M059J (cell line): ENCODE results near the genes INKA1 and TUSC2.

GRCh38 chr3:49688516-49689049, 691 bp downstream of the MST1 start:
- RAMPAGE, long total RNA, result no peak

GRCh38 chr3:49724626-49724964, 844 bp upstream of the GMPPB start:
- RAMPAGE, long total RNA, result no peak

GRCh38 chr3:49802942-49803878, at the start of gene INKA1:
Gene INKA1 (plus strand): TSS chr3:49803261.
- RAMPAGE, long total RNA, result no peak

GRCh38 chr3:49812242-49813036, 1.3 kb downstream of the UBA7 start:
- RAMPAGE, long total RNA, result no peak

- RAMPAGE, long total RNA, result no peak
Observed at GRCh38 chr3:49902959-49903689, 549 bp downstream of the MST1R start.

GRCh38 chr3:49905964-49906614, 2.4 kb upstream of the MST1R start:
- RAMPAGE, long total RNA, result no peak

DNA sequence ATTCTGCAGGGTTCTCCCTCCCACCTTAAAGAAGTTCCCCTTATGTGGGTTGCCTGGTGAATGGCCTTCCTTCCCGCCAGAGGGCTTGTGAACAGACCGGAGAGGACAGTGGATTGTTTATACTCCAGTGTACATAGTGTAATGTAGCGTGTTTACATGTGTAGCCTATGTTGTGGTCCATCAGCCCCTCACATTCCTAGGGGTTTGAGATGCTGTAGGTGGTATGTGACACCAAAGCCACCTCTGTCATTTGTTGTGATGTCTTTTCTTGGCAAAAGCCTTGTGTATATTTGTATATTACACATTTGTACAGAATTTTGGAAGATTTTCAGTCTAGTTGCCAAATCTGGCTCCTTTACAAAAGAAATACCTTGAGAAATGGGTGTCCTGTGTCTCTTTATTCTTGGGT, 29.9 kb downstream of the RBM5 start:
- RAMPAGE, long total RNA, result no peak

- RAMPAGE, long total RNA, result no peak
Observed at GRCh38 chr3:50121980-50122645, 33.0 kb upstream of the SEMA3F start.

DNA sequence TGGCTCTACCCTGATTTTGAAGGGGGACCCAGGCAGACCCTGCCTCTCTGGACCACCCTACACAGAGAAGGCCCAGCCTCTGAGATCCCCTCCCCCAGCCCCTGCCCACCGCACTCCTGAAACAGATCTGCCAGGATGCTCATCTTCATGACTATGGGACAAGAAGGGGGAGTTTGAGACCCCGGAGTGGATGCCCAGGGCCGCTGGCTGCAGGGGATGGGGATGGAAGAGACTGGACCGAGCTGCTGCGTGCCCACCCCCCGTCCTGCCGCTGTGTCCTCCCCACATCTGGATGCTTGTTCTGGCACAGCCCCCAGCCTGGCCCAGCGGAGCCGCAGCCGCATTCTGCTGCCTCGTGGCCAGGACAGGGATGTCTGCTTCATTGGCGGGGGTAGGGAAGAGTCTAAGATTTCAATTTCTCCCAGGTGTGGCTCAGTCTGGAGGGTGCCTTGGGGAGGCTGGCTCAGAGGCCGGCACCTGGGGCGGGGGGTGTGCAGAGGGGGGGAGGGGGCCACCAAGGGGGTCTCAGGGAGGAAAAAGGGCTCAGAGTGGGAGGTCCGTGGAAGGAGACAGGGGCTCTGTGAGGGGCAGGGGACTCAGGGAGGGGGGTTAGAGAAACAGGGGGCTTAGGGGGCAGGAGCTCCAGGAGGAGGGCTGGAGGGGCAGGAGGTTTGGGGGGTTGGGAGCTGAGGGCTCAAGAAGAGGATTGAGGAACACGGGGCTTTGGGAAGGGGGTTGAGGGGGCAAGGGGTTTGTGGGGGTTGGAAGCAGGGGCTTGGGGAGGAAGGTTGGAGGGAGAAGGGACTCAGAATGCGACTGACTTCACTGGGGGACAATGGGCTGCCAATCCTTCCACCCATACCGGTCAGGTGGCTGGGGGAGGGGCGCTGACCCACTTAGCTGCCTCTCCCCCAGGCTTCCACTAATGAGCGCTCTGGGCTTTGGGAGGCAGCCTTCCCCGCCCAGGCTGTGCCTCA, 30.1 kb upstream of the SEMA3F start:
- RAMPAGE, long total RNA, result no peak

GRCh38 chr3:50161383-50161894, 6.3 kb downstream of the SEMA3F start:
- RAMPAGE, long total RNA, result no peak

DNA sequence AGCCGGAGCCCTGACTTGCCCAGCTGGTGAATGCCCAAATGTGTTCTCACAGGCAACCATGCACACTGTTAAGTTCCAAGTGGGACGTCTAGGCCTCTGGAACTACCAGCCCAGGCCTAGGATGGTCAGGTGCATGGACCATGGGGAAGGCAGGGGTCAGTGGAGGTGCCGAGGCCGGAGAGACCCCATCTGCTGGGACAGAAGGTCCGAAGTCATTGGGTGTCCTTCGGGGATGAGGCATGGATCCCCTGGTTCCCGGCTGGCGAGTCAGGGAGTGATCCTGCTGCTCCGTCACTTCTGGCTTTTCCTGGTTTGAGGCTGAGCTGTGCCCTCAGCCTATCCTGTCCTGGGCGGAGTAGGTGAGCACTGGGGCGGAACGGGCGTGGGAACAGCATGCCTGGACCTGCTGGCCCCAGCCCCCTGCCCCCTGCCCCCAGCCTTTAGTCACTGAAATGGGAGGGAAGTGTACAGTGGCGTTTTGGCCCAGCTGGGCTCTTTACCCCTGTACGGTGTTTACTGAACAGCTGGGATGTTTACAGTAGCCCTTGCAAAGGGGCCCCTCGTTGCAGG, 12.1 kb downstream of the SEMA3F start:
- RAMPAGE, long total RNA, result no peak

GRCh38 chr3:50173624-50174229, 17.7 kb upstream of the GNAT1 start:
- RAMPAGE, long total RNA, result no peak

- RAMPAGE, long total RNA, result no peak
Observed at GRCh38 chr3:50270348-50271227, 1.6 kb downstream of the SEMA3B start.

DNA sequence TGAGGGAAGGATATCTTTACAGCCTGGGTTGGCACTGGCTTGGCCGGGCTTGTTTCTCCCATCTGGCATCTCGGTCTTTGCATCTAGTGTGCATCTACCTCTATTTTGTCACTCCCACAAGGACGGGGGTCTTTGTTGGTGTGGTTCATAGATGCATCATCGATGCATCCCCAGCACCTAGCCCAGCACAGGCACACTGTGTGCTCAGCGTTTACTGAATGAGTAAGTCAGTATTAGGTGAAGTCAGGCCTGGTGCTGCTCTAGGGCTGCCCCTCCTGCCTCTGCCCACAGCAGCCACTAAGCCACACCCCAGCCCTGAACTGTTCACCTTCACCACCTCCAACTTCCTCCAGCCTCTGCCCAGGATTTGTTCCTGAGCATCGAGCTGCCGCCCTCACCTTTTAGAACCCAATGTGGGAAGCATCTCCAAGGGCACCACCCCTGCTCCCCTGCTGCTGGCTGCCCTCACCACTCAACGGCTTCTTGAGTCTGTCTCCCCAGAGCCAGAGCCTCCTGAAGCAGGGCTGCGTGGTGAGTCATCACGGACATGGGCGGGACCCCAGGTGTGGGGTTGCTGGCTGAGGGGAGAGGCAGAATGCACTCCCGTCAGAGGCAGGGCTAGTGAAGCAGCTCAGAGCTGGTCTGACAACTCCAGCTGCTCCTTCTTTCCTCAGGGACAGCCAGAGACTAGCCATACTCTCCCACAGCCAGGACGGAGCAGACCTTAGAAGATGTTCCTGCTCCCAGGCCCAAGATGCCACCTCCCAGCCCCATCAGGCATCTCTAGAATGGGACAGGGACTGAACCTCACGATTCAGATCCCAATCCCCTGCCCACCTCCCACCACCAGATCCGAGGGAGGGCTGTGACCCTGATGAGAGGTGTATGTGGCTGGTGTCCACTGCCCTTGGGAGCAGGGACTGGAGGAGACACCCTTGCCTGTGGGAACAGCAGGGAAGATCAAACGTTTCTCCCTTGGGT, 5.8 kb downstream of the HYAL2 start:
- RAMPAGE, long total RNA, result no peak

DNA sequence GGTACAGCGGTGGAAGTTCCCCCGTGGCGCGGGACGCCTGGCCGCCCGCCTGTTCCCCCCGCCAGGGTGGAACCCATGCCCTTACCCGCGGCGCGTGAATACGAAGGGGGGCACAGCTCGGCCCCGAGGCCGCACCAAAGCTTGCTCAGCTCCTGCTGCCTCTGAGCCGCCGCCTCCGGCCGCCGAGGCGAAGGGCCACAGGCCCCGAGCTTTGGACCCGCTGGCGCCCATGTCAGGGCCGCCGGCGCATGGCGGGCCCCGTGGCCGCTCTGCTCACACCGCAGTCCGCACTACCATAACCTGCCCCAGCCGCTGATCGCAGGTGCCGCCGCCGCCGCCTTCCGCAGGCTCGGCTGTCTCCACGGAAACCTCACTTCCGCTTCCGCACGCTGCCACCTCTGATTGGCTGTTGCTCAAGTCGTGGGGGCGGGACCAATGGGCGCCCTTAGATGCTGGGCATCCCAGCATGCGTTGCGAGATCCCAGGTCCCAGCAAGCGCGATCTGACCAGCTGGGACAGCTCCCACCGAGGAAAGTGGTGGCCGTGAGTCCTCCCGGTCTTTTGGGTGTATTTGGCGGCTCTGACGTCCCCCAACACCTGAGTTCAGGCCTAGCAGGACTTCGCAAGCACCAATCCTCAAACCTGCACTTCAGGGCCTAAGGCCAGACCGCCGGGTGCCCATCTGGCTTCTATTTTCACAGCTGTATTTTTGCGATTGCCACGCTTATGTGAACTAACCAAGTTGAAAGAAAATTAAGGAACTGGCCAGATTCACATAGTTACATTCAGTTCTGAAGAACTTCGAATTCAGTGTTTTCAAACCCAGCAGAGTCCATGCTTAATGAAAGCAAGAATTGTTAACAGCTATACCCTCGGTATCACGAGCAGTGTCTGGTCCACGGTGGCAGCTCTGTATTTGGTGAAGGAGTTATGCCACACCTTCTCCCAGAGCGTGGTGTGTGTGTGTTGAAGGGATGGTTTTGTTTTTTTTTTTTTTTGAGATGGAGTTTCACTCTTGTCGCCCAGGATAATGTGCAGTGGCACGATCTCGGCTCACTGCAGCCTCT, at the start of gene TUSC2:
Gene TUSC2 (minus strand): TSS at position 355 of the 1,067 bp plus-strand sequence.
- RAMPAGE, long total RNA, result no peak

GRCh38 chr3:50331516-50331845, 3.5 kb upstream of the TUSC2 start:
- RAMPAGE, long total RNA, result no peak

DNA sequence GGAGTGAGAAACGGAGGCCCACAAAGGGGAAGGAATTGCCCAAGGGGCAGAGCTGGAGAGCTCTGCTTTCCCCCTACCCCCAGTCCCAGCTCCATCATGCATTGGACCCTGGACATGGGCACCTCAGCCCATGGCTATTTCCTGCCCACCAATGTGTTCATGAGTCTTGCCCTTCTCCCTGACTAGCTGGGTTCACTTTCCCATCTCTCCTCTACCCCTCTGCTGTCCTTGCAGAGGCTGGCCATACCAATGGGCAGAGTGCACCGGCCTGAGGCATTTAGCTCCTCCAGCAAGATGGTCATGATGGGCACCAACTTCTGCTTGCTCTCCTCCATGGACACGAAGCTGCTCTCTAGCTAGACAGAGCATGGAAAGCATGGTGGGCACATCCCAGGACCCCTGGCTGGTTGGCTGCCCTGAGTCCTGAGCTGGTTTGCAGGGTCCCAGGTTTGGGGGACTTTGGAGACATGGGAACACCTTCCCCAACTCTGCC, 1.4 kb downstream of the NPRL2 start:
- RAMPAGE, long total RNA, result no peak

- RAMPAGE, long total RNA, result no peak
Observed at GRCh38 chr3:50350356-50350545, 324 bp downstream of the NPRL2 start.

GRCh38 chr3:50365018-50365914, 5.9 kb upstream of the TMEM115 start:
- RAMPAGE, long total RNA, result no peak

DNA sequence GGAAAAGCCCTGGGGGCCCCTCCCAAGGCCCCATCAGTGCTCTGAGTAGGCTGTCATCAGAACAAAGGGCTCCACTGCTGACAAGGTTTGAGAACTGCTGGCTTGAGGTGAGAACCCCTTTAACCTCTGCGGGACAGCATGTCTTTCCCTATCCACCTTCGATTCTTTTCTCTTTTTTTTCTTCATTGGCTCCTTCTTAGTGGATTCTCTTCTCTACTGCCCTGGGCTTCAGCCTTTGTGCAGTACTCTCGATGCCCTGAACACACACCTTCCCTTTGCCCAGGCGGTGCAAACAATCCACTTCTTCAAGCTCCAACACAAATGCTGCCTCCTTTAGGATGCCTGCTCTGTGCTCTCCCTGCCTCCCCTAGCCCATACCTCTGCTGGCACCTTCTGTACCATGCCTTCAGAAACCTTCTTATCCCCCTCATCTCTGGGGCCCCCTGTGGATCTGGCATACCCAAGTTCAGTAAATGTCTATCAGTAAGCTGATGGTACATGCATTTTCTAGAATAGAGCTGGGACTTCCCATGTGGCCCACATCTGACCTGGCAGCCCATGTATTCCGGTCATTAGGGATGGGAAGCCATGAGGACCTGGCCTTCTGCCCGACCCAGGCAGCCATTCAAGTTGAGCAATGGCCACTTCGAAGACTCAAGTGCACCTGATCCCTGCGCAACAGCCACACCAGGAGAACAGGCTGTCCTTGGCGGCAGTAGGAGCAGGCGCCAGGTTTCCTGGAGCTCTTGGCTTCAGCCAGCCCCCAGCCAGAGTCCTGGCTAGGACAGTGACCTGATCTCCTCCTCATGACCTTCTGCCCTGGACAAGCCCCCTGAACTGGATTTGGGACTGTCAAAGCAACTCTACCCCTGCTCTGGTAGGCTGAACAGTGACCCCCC, 14.4 kb downstream of the HEMK1 start:
- RAMPAGE, long total RNA, result no peak